ENCODE measurements around the genes SMIM3 and ANXA6.

DNA sequence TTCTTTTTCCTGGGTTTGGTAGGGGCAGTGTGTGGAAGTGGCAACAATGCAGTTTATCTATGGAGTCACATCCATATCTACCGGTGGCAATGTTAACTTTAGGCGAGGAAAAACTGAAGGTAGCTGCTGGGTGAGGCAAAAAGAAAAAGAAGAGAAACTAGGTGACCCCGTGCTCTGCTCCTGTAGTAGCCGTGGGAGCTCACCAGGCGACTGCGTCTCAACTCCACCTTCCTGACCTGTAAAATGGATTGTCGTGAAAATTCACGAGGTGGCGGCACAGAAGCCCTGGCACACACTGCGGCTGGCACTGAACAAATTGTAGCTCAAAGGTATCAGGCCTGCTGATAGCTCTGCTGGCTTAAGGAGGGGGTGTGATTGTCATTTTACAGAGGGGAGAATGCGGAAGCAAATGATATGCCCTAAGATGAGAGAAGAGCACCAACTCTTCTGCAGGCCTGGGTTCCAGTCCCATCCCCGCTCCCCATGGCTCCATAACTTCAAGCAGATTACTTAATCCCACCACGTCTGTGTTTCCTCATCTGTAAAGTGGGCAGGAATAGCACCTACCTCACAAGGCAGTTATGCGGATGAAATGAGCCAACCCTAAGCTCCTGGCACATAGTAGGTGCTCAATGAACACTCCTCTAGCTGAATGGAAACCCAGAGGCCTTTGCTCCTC lies 35.9 kb upstream of the SYNPO start:
- PRO-cap: no peak

DNA sequence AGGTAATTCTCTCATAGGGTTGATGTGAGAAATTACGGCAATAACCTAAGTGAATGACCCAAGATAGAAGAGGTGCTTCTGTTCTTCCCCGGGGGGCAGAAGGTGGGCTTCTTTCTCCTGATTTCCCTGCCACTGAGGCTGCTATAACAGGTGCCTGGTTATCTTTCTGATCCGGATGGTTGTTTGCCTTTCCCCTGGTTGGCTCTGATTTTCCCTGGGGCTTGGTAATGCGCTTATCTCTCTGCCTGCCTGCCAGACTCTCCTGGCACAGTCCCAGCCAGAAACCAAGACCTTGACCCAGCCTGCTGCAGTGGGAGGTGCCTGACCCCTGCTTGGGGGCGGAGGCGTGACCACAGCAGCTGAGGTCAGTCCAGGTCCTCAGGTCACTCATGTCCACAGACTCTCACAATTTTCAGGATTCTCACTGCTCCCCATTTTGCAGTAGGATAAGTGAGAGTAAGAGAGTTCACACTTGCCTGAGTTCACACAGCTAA lies 24.5 kb upstream of the SYNPO start:
- PRO-cap: no peak

DNA sequence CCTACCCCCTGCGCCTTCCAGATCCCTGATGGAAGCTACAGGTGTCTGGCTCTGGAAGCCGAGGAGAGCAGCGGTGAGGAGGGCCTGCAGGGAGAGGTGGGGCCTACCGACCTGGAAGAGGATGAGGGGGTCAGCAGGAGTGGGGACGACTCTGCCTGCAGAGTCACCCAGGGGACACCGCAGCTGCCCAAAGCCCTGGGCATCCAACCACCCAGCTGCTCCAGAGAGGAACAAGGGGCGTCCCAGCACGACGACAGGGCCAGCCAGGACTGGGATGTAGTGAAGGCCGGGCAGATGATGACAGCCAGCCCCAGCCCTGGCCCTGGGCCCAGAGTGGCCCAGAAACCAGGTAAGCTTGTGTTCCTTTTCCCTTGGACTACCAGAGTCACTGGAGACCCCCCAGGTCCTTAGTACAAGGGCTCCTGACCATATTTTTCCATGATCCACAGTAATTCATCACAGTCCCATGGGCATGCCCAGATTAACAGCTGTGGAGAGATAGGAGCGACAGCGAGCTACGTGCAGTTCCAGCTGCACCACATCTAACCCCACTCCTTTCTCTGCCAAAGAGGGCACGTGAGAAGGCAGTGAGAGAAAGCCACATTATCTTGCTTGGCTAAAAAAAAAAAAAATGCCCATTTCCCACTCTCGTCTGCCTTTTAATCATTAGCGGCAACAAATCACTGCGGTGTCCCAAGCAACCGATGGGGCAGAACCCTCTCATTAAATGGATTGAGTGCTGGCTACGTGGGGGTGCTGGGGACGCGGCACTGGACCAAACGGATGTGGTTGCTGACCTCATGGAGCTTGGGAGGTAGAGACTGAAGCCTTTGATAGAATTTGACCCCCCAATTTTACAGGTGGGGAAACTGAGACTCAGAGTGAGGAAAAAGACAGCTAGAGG lies 21.8 kb upstream of the SYNPO start:
- PRO-cap: no peak

DNA sequence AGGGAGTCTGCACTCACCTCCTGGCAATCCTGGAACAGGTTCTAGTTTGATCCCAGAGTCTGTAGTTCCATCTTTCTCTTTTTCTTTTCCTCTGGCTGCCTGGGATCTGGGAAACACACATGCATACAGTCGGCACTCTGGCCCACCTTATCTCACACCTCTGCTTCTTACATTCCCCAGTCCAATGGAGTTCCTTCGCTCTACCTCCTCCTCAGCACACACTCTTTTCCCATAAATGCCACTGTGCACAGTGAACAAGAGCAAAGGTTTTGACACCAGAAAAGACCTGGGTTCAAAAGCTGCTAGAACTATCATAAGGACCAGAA lies 7.7 kb downstream of the RBM22 start:
- PRO-cap: no peak

DNA sequence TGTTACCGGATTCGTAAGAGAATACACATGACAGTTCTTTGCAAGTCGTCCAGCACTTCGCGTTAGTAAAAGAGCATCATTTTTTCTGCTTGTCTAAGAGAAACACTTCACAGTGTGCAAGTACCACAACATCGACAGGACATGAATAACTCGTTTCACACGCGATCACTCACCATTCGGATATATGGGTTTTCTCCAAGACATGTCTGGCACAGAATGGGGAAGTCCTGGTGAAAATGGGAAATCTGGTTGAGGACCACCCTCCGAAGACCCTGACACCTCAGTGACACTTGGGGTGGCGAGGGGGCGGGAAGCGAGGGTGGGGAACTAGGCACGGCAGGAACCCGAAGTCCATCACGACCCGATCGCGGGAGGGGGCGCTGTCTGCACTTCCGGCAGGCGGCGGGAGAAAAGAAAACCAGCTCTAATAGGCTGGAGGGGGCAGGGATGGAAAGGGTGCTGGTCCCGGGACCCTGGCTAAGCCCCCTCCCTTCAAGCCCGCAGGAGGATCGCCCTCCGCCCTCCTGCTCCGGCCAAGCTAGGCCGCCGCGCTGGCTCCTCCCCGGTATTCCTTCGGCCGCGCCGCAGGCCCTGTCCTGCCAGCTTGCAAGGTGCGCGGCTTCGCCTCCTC lies 476 bp downstream of the RBM22 start:
- PRO-cap: bidirectional peak, plus-strand start at position 395 of the sequence, minus-strand start at position 346 of the sequence

GRCh38 chr5:150753485-150754001 lies 5.3 kb downstream of the DCTN4 start:
- PRO-cap: no peak

GRCh38 chr5:150778098-150778909 lies at the start of gene SMIM3:
SMIM3 (plus strand) TSS chr5:150778757.
- PRO-cap: bidirectional peak, plus-strand start at chr5:150778814, minus-strand start at chr5:150778682

DNA sequence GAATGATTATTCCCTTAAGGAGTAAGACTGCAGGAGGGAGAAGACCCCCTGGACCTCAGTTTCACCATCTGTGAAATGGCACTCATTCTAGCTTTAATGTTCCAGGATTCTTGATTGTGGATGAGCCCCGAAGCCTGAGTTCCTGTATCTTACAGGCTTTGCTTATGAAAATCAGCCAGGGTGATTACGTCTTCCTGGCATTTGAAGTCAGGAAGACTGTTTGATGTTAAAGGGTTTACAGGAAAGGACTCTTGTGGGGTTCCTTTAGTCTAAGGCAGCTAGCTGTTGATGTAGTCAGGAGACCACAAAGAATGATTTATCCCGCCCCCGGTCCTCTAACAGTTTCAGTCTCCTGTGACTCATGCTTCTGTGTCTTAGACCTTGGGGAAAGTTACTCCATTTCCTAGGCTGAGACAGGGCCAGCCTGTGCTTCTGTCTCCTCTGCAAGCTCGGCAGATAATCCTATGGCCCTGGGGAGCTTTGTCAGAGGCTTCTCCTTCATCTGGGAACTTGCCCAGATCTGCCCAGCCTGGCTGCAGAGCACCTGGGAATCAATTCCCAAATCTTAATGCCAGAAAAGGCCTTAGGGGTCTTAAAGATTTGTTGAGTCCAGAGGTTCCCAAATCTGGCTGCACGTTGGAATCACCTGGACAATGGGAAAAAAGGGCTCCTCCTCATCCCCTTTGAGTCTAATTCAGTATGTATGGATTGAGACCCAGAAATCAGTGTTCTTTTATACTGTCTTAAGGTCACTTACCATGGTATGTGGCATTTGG lies 11.7 kb downstream of the SMIM3 start:
- PRO-cap: bidirectional peak, plus-strand start at position 399 of the sequence, minus-strand start at position 313 of the sequence

DNA sequence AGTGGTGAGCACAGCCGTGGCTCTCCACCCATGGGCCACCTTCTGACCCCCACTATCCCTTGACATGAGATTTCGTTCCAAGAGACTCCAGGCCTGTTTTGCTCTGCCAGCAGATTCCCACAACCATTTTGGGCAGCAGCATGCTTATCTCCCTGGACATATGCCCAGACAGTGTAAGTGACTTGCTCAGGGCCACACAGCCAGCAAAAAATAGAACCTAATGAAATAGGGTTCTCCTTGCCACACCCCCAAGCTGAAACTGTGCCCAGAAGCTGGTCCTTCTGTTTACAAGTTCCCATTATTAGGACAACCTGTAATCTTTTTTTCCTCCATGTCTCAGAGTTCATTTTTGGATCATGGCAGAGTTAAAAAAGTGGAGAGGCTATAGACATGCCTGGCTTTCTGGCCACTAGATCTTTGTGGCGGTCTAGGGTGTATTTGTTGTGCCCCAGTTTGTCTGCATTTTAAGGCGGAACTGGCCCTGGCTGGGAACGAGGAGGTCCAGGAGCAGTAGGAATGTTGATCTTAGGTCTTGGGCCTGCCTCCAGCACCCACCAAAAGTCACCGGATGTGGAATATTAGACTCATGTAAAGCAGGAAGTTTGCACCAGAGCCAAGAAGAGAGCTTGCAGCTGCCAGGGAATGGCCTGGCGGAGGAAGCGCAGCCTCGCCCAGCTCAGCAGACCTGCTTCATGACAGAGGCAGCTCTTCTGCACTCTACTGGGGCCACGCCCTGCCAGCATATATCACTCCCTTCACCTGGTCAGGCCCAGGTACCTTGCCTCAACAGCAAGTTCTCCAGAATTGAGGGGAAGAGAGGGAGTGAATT lies 3.1 kb downstream of the GPX3 start:
- PRO-cap: no peak

GRCh38 chr5:151025754-151026518 lies 5.5 kb downstream of the GPX3 start:
- PRO-cap: no peak

DNA sequence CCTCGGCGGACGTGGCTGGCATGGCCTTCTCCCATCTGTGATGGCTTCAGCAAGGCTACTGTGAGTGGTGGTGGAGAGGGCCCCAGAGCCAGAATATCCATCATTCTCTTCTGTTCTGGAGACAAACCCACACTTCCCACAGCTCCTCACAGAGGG lies 9.6 kb downstream of the GPX3 start:
- PRO-cap: no peak

- PRO-cap: no peak
These were observed 2.3 kb downstream of the TNIP1 start for GRCh38 chr5:151078157-151079276.

GRCh38 chr5:151093870-151094897 lies 13.3 kb upstream of the TNIP1 start:
- PRO-cap: bidirectional peak, plus-strand start at chr5:151094314, minus-strand start at chr5:151094185

DNA sequence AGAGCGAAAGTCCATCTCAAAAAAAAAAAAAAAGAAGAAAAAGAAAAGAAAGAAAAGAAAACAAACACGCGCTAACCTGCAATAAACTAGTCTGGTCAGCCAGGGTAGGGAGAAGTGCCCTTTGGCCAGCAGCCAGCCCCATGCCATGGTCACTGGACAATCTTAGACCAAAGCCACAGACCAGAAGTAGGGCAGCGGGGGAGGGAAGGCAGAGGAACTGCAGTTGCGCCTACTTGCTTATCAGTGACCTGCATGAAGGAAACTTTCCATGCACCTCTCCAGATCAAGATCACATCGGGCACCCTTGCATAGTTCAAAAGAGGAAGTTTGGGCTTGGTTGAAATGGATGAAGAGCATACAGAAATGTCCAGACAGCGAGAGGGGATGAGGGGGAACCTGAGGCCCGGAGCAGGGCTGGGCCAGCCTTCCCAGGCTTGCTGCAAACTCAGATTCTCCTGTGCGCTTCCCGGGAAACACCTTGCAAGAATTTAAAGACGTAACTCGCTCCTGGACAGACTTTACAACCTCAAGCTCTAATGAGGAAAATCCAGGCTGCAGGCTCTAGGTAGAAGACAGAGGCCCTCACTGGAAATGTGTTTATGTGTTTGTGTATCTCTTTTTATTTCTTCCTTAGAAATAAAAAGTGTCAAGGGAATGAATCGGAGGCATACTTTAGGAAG lies 19.4 kb upstream of the TNIP1 start:
- PRO-cap: no peak

DNA sequence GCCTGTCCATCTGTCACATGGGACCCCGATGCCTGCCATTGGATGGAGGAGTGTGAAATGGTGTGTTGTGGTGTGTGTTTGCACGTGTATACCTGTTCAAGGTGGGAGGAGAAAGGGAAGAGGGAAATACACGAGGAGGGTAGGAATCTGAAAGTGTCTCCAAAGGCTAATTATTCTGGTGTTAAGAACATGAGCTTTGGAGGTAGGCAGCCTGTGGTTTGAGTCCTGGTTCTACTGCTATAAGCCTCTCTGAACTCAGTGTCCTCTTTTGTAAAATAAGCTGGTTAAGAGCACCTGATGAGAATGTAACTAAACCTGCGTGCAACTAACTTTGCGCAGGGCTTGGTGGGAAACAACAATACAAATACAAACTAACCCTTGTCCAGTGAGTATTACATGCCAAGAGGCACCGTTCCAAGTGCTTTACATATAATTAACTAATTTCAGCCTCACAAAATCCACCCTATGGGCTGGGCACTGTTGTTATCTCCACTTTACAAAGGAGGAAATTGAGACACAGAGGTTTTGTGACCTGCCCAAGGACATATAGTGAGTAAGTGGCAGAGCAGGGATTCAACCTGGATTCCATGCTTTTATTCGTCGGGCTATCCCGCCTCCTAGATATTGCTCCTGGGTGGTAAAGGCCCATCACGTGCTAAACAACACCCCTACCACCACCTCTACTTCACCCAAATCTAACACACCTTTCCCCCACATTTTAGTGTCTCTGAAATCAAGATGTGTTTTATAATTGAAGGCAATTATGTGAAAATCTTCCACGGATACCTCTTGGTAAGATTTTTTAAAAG lies 26.2 kb upstream of the TNIP1 start:
- PRO-cap: no peak

DNA sequence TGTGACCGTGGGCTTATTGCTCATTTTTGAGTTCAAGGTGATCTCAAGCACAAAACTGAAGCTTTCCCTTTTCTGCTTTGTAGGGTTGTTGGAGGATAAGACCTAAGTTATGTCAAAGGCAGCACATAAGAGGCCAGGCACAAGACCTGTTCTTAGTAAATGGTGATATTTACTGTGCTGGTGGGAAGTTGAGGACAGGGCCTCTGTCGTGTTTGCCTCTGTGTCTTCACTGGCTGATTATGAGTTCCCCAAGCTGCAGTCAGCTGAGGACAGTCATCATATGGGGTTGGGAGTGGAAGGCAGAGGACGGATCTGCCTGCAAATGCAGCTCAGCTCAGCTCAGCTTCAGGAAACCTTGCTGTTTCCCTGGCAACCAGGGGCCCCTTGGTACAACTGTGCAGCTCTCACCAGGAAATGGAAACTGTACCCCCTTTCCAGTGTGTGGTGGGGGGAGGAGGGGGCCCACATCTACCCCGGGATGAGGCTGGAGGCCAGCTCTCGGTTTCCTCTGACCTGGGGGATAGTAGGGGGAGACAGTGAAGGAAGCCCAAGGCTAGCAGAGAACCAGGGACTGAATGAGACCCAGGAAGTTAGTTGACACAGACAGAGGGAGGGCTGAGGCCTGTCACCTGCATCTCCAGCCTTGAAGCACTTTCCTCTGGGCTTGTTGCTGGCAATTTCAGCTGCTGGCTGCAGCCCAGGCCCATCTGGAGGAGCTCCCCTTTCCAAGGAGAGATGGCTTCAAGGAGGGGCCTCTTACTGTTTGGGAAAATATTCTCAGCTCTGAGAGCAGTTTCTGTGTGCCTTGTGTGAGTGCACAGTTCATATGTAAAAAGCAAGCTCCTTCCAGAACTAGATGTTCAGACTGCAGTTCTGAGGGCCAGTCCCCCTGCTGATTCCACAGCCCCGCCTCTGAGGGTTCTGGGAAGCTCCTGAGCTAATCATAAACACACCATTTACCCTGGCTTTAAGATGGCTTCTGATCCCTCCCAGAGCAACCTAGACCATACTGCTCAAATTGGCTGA lies 7.0 kb downstream of the ANXA6 start:
- PRO-cap: bidirectional peak, plus-strand start at position 279 of the sequence, minus-strand start at position 323 of the sequence; unidirectional peak, minus-strand start at position 577 of the sequence

DNA sequence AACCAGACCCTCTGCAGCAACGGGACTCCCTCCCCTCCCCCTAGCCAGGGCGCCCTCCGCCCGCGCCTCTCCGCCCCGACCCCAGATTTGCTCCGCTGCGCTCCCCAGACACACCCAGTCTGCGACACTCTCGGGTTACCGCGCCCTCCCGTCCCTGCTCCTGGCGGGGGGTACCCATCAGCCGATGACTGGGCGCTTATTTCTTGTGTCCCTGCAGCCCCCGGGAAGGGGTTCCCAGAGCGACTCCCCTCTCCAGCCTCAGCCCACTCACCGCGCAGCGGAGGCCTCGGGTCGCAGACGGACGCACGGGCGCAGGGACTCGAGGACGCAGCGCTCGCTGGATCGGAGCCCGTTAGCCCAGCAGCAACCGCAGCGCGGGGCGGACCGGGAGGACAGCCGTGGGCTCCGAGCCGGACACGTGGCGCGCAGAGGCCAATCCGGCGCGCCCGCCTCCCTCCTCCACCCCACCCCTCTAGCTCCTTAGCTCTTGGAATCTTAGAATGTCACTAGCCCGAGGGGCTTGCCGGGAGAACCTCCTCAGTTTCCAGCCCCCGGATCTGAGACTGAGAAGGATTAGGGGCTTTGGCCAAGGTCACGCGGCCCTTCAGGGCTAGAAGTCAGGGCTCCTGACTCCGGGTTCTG lies at the start of gene ANXA6:
ANXA6 (minus strand) TSS at position 371 of the 642 bp plus-strand sequence.
- PRO-cap: bidirectional peak, plus-strand start at position 509 of the sequence, minus-strand start at position 371 of the sequence

DNA sequence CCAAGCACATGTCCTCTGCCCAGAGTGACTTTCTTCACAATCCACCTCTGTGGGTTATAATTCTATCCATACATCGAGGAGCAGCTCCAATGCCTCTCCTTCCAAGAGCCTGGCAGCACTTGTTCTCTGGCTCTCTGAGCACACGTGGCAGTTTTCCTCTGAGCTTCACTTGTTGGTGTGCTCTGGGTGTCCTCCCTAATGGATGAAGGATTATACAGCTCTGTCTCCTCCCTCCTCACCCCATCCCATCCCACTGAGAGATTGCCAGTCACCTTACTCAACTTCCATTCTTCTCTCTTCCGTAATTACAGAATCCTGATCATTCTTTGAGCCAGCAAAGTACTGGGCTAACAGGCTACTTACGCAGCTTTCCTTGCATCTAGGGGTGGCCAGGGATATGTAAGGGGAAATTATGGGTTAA lies 6.1 kb upstream of the CCDC69 start:
- PRO-cap: no peak

DNA sequence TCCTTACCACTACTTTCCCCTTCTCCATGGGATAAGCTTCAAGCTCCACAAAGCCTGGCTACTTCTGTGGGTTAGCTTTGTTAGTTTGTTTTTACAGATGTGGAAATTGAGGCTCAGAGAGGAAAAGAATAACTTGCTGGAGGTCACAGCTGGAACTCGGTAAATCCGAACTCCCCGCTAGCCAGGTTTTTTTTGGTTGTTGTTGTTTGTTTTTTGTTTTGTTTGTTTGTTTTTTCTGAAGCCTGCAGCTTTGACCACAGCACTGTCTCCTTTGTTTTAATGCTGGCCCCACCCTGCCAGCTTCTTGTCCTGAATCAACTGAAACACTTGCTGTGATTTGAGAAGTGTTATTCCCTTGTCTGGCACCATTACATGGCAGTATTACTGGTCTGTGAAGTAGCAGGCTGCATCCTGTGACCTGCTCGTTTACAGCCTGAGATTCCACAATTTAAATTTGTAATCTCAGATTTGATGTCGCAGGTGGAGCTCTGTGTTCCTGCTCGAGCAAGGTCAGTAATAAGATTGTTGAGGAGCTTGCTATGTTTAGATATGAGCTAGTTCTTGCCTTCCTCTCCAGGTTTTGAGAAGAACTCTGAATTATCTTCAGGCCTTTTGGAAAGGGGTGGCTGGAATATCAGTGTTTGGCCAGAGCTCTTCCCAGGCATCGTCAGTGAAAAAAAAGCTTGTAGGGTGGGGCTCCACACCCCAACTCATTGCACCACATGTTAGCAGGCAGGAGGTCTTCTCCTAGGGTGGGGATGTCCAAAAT lies 1.5 kb upstream of the SLC36A2 start:
- PRO-cap: no peak

DNA sequence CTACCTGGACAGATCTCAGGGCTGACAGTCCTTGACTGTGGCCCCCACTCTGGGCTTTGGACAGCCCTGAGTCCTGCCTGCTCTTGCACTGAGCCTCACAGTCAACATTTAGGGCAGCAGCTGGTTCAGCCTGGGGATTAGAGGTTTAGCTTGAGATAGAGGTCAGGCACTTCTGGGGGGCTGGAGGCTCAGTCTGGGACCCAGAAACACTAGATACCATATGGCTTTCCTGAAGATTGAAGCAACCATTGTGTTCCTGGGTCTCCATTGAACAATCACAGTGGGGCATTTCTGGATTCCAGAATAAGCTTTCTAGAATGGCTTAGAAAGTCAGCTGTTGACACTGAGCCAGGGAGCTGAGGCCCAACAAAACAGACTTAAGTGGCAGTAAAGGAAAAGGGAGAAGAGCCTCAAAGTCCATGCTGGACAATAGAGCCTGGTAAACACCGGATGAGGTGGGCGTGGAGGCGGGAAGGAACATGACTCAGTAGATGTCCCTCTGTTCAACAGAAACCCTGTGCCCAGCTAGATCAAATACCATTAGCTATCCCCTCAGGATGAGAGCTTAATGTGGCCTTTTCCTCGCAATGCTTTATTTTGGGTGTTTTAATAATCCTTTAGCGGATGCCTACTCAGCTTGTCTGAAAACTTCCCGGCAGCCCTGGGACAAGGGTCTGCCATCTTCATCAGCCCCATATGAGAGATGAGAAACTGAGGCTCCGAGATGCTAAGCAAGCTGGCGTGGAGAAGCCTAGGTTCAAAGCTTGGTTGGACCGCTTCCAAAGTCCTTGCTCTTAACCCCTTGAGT lies 14.8 kb downstream of the SPARC start:
- PRO-cap: no peak

Data from vermiform appendix (tissue), 1 donor.